Measurements from ENCODE around the gene SLC46A1.

- RRBS = no CpG with 5 or more reads among the region's 13 CpGs
Measured at GRCh38 chr17:27535562-27536383, 79.5 kb downstream of the KSR1 start.

- RRBS = no CpG with 5 or more reads among the region's 6 CpGs
Measured at GRCh38 chr17:27560460-27560974, 70.5 kb upstream of the LGALS9 start.

- RRBS = no CpG with 5 or more reads among the region's 11 CpGs
Measured at GRCh38 chr17:27571604-27572294, 59.2 kb upstream of the LGALS9 start.

DNA sequence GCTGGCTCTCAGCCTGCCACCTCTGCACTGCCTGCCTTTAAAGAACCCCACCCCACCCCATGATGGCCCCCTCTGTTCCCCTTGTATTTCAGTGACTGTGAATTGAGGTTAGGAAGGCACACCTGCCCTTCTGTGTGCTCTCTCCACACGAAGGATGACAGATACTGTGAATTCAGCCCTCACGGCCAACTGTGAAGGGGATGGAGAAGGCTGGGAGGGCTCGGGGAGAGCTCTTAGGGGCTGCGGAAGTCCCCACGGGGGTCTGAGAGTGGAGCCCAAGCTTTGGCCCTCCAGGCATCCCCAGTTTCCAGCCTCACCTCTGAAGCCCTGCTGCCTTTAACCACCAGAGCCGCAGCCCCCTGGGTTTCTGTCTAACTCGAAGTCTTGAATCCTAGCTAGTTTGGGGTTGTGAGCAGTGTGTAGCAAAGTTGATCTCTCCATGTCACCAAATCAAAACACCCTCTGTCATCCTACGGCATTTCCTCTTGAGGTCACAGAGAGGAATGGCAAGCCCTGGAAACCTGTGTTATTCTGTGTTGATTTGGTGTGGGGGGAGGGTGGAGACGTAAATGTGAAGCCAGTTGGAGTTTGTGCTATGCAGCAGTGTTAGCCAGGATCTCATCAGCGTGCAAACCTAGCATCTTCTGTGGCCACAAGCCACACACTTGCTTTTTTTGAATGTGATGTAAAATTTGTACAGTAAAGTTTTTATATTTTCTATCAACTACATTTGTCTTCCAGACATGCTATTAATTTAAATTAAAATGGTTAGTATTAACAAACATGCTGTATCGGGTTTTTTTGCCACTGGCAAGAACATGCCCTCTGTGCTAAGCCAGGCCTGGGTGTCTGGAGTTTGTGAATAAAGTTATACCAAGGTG, 5.2 kb upstream of the LGALS9 start:
- RRBS = no CpG with 5 or more reads among the region's 11 CpGs

- RRBS = no CpG with 5 or more reads among the region's 6 CpGs
Measured at GRCh38 chr17:27631964-27632341, 965 bp downstream of the LGALS9 start.

GRCh38 chr17:27635441-27635853, 4.5 kb downstream of the LGALS9 start:
- RRBS = no CpG with 5 or more reads among the region's 4 CpGs

- RRBS = 2% methylated on average over 39 of the region's 63 CpGs
Measured at GRCh38 chr17:28041540-28042258, 778 bp upstream of the NLK start.

DNA sequence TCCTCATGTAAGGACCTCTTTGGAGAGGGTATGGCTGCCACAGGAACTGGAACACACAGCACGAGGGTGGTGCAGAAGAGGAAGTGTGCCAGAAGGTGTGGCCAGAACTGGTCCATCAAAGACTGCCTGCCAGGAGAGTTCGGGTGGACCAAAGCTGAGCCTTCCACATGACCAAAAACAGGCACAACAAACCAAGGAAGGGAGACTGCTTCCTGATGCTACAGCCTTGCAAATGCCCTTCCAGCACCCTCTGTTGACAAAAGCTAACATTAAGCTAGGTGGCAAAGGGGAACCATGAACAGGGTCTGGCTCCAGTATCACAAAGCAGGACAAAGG, 125.8 kb upstream of the TMEM97 start:
- RRBS = no CpG with 5 or more reads among the region's 2 CpGs

GRCh38 chr17:28227172-28228237, 91.5 kb upstream of the TMEM97 start:
- RRBS = 80% methylated on average over 9 of the region's 87 CpGs

DNA sequence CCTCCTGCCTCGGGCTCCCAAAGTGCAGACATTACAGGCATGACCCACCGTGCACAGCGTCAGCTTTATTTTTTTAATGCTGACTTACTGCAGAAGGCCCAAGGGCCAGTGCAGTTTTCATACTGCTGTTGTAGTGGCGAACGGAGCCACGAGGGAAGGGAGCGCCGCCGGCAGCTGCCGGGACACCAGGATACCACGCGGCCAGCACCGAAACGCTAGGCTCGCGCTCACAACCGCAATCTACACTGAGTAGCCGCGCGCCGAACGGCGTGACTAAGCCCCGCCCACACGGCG, 355 bp upstream of the TMEM97 start:
- RRBS = no CpG with 5 or more reads among the region's 26 CpGs

- RRBS = no CpG with 5 or more reads among the region's 10 CpGs
Measured at GRCh38 chr17:28320048-28320675, 1.2 kb downstream of the TMEM97 start.

DNA sequence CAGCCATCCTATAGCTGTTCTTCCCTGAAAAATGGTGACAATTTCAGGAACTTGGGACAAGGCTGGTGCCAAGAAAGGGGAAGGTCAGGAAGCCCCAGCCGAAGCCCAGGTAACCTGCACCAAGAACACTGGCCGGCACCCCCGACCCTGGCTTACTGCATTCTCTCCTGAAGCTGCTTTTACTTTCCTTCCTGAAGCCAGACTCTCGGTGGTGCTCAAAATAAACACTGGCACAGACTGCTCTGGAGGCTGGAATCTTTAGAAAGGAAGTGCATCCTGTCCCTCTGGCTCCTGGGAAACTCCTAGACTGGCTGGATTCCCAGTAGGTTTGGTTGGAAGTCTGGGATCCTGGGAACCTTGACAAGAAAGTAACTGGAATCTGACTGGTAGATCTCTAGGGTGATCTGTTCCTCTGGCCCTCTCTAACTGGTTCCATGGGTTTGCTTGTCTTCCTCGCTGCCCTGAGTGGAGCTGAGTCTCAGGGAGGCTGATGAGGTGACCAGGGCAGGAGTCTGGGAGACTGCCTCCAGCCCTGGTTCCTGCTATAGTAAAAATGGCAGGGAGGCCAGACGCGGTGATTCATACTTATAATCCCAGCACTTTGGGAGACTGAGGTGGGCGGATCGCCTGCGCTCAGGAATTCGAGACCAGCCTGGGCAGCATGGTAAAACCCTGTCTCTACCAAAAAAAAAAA, 3.0 kb downstream of the TNFAIP1 start:
- RRBS = no CpG with 5 or more reads among the region's 11 CpGs

GRCh38 chr17:28372233-28372816, 831 bp downstream of the SARM1 start:
- RRBS = 28% methylated on average over 21 of the region's 45 CpGs

- RRBS = 42% methylated on average over 19 of the region's 85 CpGs
Measured at GRCh38 chr17:28405518-28406942, at the start of gene SLC46A1. Gene SLC46A1, minus strand, starts transcription at chr17:28406212.

- RRBS = no CpG with 5 or more reads among the region's 8 CpGs
Measured at GRCh38 chr17:28475090-28475872, 1.8 kb downstream of the SLC13A2 start.

GRCh38 chr17:28626307-28627377, 12.7 kb upstream of the RSKR start:
- RRBS = no CpG with 5 or more reads among the region's 8 CpGs

DNA sequence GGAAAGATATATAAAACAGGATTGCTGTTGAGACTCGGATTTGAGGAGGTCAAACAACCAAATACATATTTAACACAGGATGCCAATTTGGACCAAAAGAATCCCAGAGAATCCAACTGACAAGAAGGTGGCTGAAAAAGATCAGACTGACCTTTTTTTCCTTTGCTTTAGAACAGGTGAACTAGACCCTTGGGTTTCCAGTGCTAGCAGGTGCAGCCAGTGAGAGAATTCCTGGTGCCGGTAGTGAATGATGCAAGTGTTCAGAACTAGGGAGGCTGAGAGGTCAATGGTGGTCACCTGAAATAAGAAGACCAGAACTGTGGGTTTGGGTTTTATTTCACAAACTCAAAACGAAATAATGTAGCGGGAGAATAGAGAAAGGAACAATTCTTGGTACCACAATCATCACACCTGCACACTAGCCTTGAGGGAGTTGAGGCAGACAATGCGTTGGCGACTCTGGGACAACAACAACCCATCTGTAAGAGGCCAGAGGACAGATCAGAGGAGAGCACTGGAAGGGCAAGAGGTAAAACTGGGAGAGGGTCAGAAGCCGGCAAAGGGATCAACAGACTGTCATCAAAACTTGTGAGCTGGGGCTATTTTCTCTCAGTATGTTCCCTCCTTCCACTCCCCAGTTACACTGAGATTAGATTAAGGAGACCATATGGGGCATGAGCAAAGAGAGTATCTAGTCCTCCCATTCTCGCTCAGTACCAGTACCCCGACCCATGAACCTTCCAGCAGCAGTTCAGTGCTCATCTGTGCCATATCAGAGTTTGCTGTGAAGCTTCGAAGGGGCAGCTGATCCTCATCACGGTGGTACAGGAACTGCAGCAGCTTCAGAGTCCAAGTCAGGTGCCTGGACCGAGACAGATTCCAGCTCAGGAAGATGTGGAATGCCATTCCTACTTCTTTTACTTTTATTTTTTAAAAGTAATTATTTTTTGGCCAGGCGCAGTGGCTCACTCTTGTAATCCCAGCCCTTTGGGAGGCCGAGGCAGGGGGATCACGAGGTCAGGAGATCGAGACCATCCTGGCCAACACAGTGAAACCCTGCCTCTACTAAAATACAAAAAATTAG, 5.5 kb downstream of the BLTP2 start:
- RRBS = no CpG with 5 or more reads among the region's 16 CpGs

DNA sequence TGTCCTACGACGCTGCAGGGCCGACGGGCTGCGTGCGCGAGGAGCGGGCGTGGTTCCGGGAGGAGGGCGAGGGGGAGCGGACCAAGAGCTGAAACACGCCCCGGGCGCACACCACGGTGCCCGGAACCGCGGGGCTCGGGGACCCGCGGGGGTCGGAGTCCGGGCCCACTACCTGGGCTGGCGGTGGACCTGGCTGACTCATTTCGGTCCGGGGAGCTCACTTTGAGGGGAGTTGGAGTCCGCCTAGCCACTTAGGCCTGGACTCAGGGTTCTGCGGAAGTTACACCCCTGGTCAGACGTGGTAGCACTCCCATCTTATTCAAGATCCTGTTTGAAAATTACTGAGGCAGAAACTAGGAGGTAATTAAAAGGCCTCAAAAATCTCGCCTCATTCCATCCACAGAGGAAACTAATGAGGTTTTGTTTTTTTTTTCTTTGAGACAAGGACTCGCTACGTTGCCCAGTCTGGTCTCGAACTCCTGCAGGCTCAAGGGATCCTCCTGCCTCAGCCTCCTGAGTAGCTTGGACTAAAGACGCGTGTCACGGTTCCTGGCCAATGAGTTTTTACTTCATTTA, 383 bp upstream of the BLTP2 start:
- RRBS = 2% methylated on average over 16 of the region's 37 CpGs

DNA sequence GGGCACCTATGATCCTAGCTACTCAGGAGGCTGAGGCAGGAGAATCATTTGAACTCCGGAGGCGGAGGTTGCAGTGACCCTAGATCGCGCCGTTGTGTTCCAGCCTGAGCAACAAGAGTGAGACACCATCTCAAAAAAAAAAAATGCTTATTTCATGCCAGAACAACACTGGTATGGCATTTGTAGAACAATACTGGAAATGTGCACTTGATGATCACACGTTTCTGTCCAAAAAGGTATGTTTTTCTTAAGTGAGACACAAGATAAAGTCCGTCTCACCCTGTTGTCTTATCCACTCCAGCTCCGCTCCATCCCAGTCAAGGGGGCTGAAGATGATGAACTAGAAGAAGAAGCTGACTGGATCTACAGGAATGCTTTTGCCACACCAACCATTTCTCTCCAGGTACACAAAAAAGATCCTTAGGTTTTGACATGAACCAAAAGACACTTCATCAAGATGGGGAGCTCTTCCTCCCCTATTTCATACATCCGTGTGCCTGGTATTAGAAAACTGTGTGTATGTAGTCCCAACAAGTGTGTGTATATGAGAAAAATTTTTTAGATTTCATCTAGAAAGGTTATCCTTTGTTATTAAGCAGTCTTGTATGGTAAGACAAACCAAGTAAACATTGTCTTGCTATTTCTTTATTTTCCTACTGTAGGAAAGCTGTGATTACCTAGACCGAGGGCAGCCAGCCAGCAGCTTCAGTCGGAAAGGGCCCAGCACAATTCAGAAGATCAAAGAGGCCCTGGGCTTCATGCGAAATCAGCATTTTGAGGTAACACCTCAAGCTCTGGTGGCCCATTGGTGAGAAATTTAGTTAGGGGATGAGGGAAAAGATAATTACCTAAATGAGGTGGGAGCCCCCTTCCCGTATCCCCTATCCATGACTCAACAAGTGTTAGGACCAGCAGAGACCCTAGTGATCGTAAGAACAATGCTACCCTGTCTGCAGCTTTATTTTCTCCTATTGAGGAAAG, 15.7 kb downstream of the SUPT6H start:
- RRBS = no CpG with 5 or more reads among the region's 14 CpGs

DNA sequence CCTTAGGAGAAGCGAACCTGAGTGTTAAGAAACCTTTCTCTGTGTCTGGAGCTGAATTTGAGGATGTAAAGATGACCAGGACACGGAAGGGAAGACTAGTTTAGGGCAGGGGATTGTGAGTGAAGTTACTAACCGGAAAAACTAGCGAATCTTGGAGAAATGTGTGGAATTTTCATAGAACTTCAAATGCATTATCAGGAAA, 964 bp upstream of the RAB34 start:
- RRBS = no CpG with 5 or more reads among the region's 4 CpGs